Neural cell (in vitro differentiated cells): ENCODE measurements around a stretch of chr11.

- RAMPAGE, long total RNA: no peak
Observed at GRCh38 chr11:96252873-96253928, 89.8 kb downstream of the MAML2 start.

DNA sequence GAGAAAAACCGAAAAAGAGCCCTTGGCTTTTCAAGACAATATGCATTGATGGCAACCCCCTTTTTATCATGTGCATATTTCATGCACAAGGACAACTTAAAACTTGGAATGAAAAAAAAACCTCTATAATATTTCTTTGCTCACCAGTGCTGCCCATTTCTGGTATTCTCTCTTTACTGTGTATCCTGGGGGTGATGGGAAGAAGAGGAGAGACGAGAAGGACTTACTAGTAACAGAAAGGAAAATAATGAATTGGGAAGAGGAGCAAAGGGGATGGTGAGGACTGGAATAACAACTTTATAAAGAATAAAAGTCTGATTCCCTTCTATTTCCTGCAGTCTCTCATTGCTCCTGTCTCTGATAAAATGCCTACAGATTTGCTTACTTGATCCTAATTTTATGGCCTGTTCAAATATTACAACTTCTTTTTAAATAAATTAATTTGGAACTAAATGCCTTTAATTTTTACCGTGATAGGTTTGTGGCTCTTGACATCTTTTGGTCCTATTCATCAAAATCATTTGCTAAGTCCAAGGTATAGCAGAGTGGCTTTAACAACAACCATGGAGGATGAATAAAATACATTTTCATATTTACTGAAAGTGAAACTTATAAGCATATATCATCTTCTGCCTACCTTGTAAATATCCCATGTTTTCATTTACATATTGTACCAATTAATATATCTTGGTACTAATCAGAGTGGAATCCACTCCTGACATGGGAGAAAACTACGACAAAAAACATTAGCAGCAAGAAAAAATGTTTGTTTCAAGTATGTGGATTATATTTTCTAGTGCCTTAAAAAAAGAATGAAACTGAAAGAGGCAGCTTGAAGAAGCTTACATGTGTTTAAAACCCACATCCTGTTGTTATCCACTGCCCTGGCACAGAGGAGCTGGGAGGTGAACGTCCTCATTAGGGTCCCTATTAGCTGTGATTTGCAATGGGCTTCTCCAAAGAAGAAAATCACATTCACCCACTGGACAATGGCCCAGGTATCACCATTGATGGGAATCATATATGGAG, 85.1 kb downstream of the MAML2 start:
- RAMPAGE, long total RNA: no peak

- RAMPAGE, long total RNA: no peak
Observed at GRCh38 chr11:96311077-96311653, 31.8 kb downstream of the MAML2 start.

DNA sequence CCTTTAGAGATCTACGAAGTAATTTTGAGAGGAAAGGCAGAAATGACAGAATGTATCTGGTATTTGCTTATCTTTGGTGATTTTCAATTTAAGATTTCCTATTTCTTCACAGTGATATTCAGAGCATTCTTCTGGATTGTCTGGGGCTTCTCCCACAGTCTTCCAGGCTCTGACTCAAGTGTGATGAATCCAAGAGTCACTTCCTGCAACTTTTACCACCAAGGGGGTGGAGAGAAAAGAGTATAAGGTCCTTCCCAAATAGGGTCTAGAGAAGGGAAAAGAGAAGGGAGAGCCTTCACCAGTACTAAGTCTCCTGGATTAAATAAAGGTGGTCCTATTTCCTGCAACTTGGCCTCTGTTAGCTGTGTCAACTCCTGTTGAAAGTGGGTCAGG, 1054.6 kb upstream of the CNTN5 start:
- RAMPAGE, long total RNA: no peak

DNA sequence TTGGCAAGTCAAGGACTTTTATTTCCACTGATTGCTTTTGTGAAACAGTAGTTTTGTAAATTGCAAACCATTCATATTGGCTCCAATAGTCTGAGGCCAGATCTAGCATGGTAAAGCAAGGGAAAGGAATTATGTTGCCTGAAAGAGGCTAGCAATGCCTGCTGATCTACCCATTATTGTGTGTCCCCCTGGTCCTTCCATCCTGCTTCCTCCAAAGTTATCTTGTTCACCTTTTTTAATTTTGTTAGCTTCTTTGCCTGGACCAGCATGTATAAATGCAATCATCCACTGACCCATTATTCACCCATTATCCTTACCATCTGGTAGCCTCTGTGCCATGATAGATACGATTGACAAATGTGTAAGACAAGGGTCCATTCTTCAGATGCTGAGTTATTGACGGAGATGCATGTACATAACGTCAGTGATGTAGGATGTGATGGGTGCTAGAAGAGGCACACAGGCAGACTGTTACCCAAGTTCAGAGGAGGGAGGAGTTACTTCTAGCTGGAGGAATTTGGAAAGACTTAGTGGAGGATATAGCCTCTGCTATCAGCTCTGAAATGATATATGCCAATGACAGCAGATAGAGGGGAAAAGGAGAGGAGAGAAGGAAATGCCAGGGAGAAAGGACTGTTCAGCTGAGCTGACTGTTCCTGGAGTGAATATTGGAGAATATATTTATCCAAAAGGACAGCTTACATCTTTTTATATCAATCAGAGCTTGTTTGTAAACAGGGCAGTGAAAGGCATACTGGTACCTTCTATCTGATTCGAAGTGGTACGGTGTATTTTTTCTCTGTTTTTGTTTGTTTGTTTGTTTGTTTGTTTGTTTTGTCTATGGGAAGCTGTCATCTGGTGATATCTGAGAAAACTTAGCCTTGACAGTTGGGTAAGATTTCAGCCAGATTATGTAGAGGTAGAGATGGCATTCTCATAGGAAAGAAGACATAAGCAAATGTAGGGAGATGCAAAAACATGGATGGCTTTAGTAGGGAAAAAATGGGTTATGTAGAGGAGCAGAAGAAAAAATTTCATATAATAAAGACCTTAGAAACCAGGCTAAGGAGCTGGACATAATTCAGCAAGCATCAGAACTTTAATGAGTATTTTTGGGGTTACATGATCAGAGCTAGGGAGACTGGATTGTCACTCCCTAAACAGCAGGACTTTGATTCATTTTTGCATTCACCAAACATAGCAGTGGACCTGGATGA, 131.3 kb downstream of the ARHGAP42 start:
- RAMPAGE, long total RNA: no peak

- RAMPAGE, long total RNA: no peak
Observed at GRCh38 chr11:100902573-100903143, 215.6 kb downstream of the ARHGAP42 start.

DNA sequence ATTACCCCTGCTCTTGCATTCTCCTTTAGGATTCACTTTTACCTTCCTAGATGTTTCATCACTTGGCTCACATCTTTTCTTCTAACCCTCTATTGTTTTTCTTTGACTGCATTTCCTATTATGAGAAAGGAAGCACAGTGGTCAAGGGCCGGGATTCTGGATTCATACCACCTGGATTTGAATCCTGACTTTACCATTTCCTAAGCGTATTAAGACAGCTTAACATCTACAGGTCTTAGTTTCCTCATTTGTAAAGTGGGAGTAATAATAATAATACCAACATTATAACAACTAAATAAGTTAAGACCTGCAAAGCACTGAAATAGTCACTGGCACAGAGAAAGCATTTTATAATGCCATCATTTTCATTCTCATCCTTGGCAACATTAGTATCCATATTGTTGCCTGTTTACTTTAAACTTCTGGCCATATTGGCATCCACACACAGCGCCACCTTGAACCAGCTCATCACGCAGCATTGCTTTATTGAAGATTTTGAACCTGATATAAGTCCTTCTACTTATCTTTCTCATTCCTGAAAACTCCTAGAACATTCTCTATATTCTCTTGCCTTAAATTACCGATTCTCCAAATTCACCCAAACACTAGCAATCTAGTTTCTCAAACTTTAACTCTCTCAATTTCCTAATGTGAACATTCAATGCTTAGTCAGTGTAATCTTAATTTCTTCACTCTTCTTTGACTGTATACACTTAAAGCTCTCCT, 6.5 kb downstream of the PGR start:
- RAMPAGE, long total RNA: no peak

GRCh38 chr11:101487720-101488058, 96.1 kb downstream of the TRPC6 start:
- RAMPAGE, long total RNA: no peak

GRCh38 chr11:101909548-101910125, 5.2 kb upstream of the CEP126 start:
- RAMPAGE, long total RNA: no peak

GRCh38 chr11:101912986-101913374, 1.8 kb upstream of the CEP126 start:
- RAMPAGE, long total RNA: no peak

- RAMPAGE, long total RNA: no peak
Observed at GRCh38 chr11:102115264-102116016, 5.2 kb downstream of the YAP1 start.

DNA sequence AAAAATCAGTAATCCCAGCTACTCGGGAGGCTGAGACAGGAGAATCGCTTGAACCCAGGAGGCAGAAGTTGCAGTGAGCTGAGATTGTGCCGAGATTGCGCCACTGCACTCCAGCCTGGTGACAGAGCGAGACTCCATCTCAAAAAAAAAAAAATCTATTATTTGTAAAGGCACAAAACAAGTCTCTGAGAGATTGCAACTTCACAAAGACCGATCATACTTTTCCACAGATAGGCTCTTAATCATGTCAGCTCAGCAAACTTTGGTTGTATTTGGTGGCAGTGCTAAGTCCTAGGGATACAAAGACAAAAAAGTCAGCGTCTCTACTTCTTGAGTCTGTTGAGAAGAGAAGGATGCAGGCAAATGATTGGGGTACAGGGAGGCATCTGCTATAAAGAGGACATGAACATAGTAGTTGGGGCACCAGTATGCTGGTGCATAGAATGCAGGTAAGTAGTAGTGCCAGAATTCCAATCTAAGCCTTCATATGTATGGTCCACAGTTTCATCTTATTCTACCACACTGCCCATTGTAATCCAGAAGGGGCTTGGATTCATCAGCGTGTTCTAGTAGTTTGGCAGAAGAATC, 64.3 kb downstream of the YAP1 start:
- RAMPAGE, long total RNA: no peak

GRCh38 chr11:102179418-102179845, 69.2 kb downstream of the YAP1 start:
- RAMPAGE, long total RNA: no peak

GRCh38 chr11:102226591-102227309, 90.5 kb upstream of the BIRC3 start:
- RAMPAGE, long total RNA: no peak

DNA sequence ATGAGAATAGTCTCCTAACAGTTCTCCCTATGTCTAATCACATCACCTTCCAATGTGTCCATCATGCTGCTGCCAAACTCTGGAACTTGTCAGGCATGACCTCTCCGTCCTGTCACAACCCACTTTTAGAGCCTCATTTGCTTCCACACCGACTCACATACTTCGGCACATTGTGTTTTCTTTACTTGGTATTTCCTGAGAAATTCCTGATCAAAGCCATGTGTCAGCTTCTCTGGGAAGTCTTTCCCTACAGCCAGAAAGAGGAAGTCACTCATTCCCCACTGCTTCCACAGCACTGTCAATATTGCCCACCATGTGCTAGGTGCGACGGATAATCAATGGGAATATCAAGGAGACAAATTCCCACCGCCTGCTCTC, 40.4 kb upstream of the BIRC3 start:
- RAMPAGE, long total RNA: no peak

DNA sequence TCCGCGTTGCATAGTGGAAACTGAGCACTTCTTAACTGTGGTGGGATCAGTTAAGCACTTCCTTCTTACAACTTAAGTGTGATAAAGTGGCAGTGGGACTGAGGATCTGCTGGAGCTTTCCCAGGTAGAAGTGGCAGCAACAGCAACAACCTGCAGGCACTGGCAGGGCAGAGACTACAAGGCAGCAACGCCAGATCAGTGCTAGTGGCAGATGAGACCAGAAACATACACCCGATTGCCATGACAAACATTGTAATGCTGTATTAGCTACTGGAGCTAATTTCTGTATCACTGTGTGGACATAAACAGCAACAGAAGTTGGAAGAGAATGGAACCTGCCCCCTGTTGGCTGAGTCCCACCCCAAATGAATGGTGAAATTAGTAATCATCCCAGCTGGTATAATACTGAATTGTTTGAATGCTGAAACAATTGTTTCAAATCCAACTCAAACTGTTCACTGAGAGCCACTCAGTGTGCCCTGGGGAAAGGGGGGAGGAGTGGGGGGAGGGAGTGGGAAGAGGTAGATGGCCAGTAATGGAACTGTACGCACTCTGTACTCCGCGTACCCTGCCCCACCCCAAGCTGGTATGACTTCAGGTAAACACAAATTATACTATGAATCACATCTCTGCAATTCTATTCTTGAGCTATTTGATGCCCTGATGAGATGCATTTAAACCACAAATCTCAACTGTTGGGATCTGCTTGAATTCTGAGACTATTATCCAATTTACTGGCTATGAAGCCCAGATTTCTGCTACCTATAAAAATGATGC, 11.2 kb upstream of the BIRC3 start:
- RAMPAGE, long total RNA: no peak

- RAMPAGE, long total RNA: no peak
Observed at GRCh38 chr11:102407597-102408054, 44.9 kb downstream of the TMEM123 start.

GRCh38 chr11:102456471-102456877, 3.9 kb upstream of the TMEM123 start:
- RAMPAGE, long total RNA: no peak

DNA sequence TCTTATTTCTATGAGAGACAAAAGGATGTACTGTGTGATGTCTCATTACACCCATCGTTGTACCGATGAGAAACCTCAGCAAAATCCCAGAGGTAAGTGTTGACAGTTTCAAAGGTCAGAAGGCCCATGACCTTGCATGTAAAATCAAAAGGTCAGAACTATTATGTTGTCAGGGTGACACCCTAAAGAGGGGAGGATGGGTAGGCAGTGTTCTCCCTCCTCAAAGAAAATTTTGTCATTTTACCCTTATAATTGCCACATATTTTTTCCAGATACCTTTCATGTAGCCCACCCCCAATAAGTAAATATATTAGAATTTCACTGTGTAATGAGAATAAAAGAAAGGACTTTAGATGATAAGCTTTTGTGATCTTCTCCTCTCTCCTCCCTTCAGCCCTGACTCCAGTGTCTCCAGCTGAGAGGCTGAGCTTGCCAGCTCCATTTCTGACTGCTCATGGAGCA, 8.5 kb upstream of the TMEM123 start:
- RAMPAGE, long total RNA: no peak

DNA sequence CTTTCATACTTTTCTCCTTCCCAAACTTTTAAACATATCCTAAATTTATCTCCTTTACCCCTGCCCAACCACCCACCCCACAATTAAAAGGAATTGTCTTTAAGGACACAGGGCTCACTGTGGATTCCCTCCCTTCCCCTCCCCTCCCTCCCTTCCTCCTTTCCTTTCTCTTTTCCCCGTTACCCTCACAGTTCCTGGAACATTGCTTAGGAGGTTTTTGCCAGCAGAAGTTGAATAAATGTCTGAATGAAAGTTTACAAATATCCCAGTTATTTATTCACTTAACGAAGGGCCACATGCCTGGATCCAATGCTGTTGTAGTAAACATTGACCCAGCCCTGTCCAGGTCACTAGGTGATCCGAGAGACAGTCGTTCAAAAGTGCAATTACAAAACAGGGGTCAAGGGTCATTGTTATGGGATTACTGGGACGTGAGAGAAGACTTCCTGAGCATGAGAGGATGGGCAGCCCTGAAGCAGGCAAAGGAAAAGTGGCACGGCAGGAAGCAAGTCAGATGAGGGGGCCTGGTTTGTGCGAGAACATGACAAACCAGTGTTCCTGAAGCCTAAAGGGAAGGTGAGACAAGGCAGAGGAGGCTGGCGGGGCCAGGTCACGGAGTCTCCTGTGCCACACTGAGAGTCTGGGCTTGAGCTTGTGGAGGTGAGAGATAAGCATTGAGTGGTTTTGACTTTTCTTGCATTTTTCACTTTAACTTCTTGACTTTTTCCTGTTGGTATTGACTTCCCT, 15.7 kb upstream of the MMP20 start:
- RAMPAGE, long total RNA: no peak